SEM (cell line): Measurements from ENCODE around the genes H2AX, C2CD2L and ABCG4.

DNA sequence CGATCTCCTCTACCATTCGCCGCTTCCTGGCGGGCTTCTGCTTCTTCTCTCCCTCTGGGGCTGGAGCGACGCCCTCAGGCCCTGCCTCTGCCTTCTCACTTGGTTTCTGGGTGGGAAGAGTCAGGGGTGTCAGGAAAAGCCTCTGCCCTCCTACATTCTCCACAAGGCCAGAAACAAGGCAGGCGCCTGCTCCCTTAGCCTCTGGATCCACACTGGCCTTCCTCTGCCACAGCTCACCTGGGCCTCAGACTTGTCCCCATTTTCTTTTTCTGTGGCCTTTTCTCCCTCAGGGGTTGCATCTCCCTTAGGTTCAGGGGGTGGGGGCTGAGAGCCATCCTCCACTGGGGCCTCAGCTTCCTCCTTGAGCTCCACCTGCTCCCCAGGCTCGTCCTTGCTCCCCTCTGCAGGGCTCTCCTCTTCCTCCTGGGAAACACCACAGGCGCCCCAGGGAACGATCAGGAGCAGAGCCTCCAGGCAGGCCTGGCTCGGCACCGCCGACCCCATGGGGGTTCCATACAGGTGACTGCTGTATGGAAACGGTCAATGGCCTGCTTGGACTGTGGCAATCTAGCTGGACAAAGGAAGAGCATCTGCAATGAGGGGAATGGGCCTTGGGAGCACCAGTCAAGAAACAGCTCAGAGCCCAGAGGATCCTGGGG is 8.1 kb downstream of the HYOU1 start:
- PRO-cap, result no peak

DNA sequence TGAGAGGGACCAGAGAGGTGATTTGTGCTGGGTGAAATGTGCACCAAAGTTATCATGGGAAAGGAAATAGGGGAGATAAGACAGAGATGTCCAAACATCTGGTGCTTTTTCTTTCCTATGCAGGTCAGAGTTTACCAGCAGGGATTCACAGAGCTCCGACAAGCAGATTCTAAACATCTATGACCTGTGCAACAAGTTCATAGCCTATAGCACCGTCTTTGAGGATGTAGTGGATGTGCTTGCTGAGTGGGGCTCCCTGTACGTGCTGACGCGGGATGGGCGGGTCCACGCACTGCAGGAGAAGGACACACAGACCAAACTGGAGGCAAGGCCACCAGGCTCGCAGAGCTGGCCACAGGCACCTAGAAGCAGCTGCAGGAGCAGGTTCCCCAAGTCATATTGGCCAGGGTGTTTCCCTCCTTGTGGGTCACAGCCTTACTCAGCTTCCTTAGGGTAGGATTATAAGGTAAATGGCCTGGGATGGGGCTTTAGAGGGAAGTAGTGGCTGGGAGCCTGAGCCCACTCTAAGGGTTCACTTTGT is 5.5 kb downstream of the VPS11 start:
- PRO-cap, result no peak

DNA sequence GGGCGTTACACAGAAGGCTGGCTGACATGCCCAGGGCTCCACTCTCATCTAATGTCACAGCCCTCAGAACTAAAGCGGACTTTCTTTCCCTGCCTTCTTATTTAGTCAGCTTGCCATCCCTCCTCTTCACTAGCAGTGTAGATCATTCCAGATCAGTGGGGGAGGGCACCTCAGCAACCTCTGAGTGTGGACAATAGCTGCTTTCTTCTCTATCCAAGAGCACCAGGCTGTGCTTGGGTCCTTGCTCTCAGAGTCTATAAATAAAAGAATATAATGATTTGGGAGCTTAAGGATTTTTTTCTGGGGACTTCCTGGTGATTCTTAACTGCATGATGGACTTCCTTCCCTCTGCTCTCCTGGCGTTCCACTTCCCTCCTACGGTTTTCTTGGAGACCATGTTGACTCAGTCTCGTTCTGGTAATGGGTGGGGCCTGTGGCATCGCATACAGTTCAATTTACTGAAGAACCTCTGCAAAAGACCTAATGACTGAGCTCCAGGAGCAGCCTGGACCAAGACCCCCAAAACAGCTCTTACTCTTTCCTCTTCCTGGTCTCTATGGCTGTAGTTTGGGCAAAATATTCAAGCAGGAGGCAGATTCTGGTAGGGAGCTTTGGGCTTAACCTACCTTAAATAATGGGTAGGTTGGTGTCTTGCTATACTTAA is 2.9 kb upstream of the HMBS start:
- PRO-cap, result no peak

GRCh38 chr11:119094625-119095536 is at the start of gene H2AX:
TSS of gene H2AX (minus strand) at chr11:119095465.
- PRO-cap, result bidirectional peak, plus-strand start at chr11:119095812, minus-strand start at chr11:119095465

- PRO-cap, result bidirectional peak, plus-strand start at chr11:119095812, minus-strand start at chr11:119095465
These were observed 247 bp upstream of the H2AX start for GRCh38 chr11:119095537-119095887.

DNA sequence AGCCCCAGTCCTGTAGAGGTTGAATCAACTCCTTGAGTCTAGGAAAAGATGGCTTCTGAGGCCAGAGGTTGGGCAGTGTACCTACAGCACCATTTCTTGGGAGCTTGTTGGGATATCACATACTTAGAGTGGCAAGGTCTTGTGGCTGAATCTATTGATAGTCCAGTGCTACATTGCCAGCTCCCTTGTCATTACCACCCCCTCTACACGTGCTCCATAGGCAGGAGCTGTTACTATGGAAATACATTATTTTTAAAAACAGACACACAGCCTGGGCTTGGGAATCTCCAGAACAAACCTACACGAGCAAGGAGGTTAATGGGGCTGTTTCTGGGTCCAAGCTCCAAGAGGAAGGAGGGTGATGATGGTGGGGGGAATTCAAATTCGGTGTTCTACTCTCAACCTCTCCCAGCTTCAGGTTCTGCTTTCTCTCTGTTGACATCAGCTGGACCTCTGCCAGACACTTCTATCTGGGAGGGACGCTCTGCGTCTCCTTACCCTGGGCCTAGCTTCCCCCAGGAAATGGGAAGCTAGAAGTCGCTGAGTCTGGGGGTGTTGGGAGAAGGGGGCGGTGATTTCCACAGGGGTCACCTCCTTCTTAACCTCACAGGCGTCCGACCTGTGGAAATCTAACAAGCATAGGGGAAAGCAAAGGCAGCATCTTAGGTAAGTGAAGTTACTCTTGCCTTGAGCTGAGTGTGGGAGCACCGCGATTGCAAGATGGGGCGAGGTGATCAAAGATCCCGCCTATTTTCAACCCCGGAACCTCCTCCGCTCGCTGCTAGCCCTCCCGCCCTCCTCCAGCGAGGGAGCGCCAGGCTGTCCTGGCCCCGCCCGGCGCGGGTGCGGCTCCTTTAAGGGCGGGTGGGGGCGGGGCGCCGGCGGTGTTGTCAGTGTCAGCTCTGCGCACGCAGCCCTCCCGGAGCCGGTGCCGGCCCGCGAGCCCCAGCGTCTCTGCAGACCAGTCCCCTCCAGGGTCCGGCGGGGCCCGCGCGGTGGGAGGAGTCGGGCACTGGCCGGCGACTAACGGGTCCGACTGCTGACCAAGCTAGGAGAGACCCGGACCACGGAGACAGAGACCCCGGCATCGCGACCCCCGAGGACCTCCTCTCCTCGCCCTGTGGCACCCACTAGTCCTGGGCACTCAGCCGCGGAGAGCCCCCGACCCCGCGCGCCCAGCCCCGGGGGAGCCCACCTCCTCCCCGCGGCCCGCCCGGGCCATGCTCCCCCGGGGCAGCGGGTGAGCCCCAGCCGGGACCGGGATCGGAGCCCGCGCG is at the start of gene C2CD2L:
TSS of gene C2CD2L (plus strand) at position 884 of the 1,277 bp plus-strand sequence.
- PRO-cap, result bidirectional peak, plus-strand start at position 290 of the sequence, minus-strand start at position 159 of the sequence; bidirectional peak, plus-strand start at position 884 of the sequence, minus-strand start at position 715 of the sequence

GRCh38 chr11:119113289-119114058 is 6.3 kb downstream of the C2CD2L start:
- PRO-cap, result no peak

DNA sequence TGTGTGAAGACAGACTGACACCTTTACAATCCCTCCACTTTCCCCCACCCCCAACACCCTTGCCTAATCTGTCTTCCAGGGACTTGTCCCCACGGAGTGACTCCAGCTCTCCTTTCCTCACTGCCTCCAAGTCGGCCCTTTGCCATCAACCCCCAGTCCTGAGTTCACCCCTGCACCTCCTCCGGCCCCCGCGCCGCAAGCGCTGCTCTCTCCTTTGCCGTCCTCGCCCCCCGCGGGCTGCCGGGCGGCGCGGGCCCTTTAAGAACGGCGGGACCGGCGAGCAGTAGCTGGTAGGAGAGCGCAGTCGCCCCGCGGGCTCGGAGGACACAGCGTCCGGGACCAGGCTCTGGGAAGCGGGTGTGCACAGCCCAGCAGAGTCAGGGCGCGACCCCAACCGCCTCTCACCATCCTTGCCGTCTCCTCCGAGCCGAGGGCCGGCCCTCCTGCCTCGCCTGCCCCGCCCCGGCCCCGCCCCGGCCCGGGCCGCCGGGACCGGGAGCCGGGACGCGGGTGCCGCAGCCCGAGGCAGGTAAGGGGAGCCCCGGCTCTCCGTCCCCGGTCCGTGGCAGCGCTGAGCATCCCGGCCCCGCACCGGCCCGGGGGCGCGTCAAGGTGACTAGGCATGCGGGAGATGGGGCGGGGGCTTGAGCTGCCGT is at the start of gene ABCG4:
TSS of gene ABCG4 (plus strand) at position 301 of the 656 bp plus-strand sequence.
- PRO-cap, result no peak

DNA sequence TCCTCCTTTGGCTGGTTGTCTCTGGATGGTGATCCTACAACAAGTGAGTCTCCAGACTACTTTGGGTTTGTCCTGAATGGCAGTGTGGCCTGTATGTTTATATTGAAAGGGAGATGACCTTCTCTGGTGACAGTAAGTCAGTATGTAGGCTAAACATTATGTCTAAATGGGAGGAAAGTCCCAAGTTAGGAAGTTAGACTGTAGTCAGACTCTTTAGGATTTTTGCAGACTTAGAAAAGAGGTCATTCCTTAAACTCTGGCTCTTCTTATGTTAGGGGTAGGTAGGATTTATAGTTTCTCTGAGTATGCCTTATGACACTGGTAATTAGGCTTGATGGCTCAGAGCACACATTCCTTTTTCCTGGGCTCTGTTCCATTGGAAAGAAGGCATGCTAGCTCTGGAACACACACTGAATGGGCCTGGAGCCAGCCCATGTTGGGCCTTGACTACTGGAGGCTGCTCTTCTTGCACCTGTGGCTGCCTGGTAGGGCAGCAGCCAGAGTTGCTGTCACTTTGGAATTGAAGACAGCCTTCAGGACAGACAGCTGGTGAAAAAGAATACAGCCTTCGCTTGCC is 18.3 kb downstream of the MCAM start:
- PRO-cap, result no peak

- PRO-cap, result no peak
These were observed 2.9 kb downstream of the RNF26 start for GRCh38 chr11:119337267-119337583.

DNA sequence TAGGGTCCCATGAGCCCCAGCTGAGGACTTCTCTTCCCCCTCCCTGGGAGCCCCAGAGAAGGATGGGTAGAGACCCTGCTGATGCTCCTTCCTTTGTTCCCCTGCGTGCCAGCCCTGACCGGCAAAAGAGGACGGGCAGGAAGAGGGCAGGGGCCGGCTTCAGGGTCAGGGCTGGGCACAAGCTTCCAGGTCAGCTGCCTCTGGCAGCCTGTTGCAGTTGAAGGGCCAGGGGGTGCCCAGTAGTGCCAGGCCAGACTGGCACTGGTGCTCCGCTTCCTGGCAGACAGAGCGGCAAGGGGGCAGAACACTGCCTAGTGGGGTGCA is 662 bp upstream of the C1QTNF5 start:
- PRO-cap, result no peak

DNA sequence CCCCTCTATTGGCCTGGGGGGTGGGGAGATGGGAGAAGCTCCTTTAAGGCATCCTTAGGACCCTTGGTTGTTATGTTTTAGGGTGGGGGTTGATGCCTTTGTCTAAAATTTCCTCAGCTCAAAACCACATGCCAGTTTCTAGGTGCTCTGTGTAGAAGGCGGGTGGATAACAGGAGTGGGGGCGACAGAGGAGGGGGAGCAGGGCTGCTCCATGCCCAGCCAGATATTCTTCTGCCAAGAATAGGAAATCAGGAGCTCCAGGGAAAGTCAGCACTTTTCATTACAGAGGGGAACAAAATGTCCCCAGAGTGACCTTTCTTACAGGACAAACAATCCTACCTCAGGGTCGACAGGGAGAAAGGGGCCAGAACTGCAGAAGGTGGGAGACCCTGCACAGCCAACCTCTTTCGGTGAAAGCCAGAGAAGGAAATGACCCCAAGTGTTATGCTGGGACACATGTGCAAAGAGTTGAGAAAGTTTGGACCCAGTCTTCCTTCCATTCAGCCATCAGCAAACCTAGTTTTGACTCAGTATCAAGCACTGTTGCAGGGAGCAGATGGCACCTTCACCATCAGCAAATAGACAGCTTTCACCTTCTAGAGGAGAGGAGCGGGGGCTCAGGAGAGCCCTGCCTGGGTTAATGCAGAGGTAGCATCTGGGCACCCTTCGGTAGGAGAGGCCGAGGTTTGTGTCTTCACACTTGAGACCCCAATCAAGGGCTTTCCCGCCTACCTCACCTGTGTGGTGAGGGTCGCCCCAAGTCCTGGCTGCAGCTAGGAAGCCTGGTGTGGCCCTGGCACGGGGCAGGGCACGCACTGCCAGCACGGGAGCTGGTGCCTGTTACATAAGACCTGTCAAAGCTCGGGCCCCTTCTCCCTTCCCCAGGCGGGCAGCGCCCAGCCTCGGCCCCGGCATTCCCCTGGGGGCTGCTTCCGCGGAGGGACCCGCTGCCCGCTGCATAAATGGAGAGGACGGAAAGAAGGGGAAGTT is 16.1 kb upstream of the MFRP start:
- PRO-cap, result no peak

- PRO-cap, result no peak
These were observed 6.0 kb downstream of the USP2 start for GRCh38 chr11:119375466-119375960.

DNA sequence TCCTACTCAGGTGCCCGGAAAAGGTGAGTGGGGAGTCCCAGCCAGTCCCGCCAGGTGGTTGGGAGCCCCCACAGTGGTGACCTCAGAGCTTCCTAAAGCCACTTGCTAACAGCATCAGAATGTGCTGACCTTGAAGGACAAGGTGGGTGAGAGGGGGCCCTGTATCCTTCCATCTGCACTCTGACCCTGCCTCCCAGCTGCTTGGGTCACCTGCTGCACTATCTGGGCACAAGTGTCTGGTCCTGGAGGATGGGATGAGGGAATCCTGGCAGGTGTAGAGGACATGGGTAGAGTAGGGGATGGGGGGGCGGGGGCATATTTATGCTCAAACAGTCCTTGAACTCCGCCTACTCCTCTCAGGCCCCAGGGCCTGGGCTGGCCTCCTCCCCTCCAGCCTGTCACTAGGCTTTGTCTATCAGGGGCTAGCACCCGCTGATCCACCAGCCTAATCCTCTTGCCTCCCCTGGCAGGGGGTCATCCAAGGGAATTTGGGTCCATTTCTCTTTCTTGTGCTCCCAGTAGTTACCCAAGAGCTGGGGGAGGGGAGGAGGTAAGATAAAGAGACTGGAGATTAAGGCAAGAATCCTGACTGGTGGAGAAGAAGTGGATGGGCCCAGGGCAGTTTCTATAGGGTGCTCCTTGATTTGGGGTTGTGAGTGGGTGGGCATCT is 3.3 kb downstream of the USP2 start:
- PRO-cap, result no peak

DNA sequence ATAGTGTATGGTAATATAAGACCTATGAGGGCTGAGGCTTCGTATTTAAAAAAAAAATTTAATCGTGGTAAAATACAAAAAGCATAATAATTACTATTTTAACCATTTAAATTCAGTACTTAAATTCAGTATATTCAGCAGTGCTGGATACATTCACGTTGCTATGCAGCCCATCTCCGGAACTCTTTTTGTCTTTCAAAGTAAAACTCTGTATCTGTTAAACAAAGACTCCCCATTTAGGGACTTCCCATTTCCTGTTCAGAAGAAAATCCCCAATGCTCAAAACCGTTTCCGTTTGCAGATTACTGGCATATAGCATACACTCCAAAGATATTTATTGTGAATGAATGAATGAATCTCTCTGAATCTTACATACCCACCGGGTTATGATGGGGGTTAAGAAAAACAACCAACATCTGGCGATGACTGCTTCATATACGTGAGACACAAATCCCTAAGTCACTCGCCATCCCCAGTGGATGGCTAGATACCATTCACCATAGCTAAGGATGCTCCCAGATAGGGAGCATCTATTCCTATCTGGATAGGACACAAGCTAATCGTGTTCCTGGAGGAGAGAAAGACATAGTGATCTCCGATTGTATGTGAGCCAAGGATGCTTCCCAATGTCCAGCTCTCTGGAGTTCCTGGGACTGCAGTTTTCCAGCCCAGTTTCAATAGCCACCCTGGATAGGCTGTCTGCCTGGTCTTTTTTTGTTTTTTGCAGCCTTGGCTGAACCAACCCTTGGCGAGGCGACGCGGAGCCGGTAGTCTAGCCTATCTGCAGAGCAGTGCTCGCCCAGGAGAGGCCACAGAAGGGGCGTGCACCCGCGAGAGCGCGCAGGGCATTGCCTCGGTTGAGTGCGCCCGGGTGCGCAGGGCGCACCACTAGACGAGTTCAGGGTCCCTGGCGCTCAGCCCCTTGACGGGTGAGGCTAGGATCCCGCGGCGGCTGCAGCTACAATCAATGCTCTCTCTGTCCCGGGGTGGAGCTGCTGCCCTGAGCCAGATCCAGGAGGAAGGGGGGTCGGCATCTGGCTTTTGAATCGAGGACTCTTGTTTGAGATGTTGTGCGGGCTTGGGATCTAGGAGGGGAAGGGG is 1.4 kb downstream of the THY1 start:
- PRO-cap, result no peak

GRCh38 chr11:119699001-119699843 is 29.8 kb downstream of the NECTIN1 start:
- PRO-cap, result no peak

DNA sequence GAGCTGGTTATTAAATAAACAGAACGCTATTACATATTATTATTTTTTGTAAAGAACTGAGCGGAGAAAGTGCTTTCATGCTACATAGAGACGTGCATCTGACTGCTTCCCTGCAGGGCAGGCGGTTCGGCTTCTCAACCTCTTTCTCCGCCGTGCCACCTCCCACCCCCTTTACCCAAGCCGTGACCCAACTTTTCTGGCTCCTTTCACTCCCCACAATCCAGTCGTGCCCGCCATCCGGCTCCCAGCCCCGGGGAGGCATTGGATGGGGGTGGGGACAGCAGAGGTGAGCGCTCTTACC is 875 bp downstream of the NECTIN1 start:
- PRO-cap, result no peak

GRCh38 chr11:119739843-119740125 is 10.8 kb upstream of the NECTIN1 start:
- PRO-cap, result no peak

DNA sequence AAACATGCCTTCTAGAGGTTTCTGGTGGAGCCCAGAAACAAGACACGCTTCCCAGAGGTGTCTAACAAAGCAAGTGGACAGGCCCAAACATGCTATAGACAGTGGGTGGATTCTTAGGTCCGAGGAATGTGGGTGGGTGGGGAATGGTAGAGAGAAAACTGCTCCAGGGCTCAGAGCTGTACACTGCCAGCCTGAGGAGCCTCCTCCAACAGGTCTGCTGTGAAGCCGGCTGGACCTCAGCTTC is 116.7 kb upstream of the NECTIN1 start:
- PRO-cap, result no peak

DNA sequence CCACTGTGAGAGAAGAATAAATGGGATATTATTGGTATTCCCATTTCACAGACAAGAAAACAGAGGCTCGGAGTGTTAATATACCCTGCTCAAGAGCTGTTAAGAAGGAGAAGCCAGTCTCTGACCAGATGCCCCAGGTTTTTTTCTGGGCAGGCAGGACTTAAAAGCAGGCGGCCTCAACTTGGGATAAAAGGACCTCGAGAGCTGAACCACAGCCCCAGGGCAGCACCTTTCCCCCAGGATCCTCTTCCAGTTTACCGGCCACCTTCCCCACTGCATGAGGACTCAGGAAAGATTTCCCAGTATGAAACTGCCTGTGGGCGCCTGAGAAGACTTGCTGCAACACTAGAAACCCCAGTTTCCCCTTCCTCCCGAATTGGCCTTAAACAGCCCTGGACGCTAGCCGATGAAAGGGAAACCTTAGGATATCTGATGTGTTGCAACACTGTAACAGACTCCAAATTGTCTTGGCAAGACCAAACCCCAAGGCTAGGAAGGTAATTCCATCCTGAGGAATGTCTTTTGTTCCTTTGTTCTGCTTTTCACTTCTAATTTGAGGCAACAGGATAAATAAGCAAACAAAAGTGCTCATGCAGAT is 173.6 kb downstream of the TRIM29 start:
- PRO-cap, result no peak